SUDHL5 (cell line): Measurements from ENCODE around the gene BMP2.

GRCh38 chr20:5000127-5001172 is 860 bp downstream of the SLC23A2 start:
- PRO-cap: no peak

- PRO-cap: no peak
Observed at GRCh38 chr20:5049981-5050392, 48.7 kb upstream of the SLC23A2 start.

GRCh38 chr20:5128192-5128837 is 1.5 kb downstream of the CDS2 start:
- PRO-cap: no peak

GRCh38 chr20:5141227-5142084 is 14.6 kb downstream of the CDS2 start:
- PRO-cap: no peak

DNA sequence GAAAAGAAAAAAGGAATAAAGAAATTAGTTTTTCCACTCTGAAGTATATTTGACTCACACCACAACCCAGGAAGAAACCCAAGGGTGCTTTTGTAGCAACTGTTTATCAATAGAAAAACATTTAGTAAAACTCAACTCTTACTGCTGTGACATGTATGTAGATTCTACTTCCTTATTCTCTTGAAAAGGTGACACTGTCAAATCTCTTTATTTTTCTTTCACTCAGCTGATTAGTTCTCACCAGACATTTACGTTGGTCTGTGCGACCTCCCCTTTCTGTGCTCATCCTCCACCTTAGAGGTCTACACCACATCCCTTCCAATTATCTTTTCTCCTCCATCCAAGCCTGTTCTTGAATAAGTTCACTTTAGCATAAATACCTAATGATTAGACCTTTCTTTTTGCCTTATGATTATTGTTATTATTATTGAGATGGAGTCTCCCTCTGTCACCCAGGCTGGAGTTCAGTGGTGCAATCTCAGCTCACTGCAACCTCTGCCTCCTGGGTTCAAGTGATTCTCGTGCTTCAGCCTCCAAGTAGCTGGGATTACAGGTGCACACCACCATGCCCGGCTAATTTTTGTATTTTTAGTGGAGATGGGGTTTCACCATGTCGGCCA is 39.7 kb upstream of the GPCPD1 start:
- PRO-cap: no peak

GRCh38 chr20:5737063-5737899 is 12.9 kb upstream of the SHLD1 start:
- PRO-cap: bidirectional peak, plus-strand start at chr20:5737612, minus-strand start at chr20:5737493

- PRO-cap: no peak
Observed at GRCh38 chr20:5833362-5833711, 78.0 kb upstream of the CHGB start.

DNA sequence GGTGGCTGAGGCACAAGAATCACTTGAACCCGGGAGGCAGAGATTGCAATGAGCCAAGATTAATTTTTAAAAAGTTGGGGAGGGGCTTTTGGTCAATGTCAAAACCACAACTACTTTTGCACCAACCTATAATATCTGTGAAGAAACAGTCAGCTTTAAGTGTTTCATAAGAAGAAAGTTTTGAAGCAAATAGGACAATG is 63.0 kb upstream of the CHGB start:
- PRO-cap: no peak

GRCh38 chr20:6022931-6023503 is 17.1 kb downstream of the CRLS1 start:
- PRO-cap: no peak

GRCh38 chr20:6040647-6041469 is 13.0 kb downstream of the LRRN4 start:
- PRO-cap: no peak

DNA sequence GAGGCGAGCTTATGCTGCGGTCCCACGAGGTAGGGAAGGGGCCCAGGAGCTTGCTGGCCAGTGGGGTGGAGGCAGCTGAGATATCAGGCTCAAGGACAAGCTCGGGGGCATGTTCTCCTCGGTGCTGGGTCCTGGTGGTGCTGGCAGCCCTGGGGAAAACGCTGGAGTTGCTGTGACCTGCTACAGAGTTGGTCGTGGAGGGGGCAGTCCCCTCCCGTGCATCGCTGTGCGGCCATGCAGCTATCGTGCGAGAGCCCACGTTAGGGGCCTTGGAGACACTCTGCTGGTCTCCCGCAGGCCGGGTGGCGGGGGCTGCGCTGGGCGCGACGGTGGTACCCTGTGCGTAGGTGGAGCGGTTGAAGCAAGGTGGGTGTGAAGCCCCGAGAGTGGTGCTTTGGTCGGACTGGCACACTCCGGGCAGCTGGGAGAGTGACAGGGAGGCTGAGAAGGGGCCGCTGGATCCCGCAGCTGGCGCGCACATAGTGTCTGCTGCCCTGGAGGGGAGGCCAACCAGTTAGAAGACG is 12.0 kb downstream of the LRRN4 start:
- PRO-cap: no peak

DNA sequence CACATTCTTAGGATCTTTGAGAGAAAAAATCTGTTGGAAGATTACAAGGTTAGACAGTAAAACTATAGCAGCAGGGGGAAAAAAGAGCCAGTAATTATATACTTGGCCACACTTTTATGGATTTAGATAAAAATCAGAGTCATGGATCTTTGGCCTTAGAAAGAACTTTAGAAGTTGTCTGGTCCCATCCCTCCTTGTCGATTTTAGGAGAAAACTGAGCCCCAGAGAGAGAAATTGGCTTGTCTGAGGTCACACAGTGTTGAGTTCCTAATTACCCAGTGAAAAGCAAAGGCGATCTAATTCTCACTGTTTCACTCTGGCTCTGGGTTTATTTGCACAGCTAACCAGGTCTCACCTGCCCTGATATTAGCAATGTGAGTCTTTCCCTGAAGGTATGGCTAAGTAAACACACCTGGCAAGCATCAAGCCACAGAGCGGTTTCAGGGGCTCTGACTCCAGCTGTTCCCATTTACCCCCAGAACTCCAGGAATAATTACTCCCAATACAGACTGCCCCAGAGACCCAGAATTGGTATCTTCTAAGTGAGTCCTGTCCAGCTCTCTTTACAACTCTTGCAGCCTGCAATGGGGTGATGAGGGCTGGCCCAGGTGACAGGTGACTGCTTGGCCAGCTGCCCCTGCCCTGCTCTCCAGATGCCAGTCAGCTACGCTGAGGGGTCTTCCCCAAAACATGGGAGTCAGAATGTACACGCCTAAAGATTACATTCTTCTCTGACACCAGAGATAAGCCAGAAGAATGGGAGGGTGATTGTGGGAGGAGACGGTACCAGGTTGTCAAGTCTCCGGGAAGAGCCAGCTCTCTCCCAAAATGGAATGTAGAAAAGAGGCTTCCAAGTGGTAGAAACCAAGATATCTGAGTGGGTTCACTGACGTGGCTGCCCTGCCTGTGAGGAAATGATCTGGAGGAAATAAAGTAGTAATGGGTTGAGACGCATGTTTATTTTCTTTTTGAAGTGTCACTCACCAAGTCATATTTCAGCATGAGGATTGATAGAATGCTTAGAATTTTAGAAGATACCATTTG is 4.9 kb upstream of the LRRN4 start:
- PRO-cap: no peak

- PRO-cap: no peak
Observed at GRCh38 chr20:6767292-6768061, at the start of gene BMP2. Gene BMP2, plus strand, starts transcription at chr20:6767686.

- PRO-cap: no peak
Observed at GRCh38 chr20:8000406-8001259, 18.9 kb downstream of the TMX4 start.

GRCh38 chr20:8007404-8008290 is 11.9 kb downstream of the TMX4 start:
- PRO-cap: no peak

DNA sequence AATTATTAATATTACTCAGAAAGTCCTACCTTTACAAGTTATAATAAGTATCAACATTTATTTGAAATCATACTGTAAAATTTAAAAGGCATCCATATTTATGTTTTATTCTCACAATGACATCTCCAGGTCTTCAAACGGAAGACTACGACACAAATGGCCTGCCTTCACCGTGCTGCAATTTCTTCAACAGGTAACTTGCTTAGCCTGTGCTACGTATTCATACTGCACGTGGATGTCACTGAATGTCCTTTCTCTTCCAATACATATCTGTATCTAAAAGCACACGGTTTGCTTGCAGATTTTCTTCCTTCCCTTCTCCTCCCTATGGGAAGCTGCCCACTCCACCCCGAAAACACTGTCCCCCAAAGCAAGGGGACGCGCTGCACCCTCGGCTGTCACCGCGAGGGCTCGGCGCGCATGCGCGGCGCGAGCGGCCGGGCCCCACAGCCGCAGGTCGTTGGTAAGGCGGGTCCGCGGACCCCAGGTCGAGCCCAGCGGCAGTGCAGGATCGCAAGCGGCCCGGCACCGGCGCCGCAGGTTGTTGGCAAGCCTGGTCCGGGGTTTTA is 713 bp downstream of the TMX4 start:
- PRO-cap: no peak

GRCh38 chr20:8238482-8239163 is 106.6 kb downstream of the PLCB1 start:
- PRO-cap: no peak

GRCh38 chr20:9166182-9166779 is 97.4 kb downstream of the PLCB4 start:
- PRO-cap: no peak

DNA sequence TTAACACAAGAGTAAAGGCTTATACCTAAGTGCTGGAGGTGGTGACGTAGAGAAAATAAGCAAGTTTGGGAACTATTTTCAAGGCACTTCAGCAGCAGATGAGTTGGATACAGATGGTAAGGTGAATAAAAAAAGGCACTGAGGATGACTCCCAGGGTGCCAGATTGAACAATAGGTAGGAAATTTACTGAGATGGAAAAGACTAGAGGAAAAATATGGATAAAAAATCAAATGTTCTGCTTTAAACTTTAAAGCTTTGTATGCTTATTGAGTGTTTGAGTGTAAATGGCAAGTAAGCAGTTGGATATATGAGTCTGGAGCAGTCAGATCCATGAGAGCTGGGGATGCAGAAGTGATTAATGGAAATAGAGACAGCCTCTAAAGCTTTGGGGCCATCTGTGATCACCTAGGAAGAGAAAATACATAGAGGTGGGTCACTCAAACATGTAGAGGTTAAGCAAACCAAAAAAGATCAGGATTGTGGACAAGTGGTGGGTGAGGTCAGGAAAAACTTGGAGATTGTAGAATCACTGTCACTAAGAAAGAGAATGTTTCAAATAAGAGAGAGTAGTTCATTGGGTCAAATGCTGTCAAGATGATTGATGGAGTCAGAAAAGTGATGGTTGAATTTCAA is 165.2 kb downstream of the PLCB4 start:
- PRO-cap: no peak

GRCh38 chr20:9234628-9235206 is 165.8 kb downstream of the PLCB4 start:
- PRO-cap: no peak